A375 (cell line): Measurements from ENCODE around the genes IQCN, CRLF1, CRTC1 and SLC25A42.

GRCh38 chr19:18173006-18173276 lies 672 bp upstream of the IFI30 start:
- RAMPAGE, long total RNA = no peak

DNA sequence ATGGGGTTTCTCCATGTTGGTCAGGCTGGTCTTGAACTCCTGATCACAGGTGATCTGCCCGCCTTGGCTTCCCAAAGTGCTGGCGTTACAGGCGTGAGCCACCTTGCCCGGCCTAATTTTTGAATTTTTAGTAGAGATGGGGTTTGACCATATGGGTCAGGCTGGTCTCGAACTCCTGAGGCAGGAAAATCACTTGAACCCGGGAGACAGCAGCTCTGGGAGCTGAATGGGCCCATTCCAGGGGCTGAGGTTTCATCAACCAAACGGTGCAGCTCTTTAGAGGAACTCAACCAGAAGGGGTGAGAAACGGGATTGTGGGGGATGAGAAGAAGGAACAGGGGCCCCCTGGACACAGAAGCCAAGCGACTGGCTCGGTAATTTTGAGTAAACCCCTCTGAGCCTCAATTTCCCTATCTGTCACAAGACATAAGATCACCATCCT lies 712 bp downstream of the IQCN start:
- RAMPAGE, long total RNA = no peak

GRCh38 chr19:18274325-18275334 lies at the start of gene IQCN:
Gene IQCN (minus strand): TSS chr19:18274452.
- RAMPAGE, long total RNA = no peak

GRCh38 chr19:18280536-18280943 lies 882 bp downstream of the JUND start:
- RAMPAGE, long total RNA = no peak

DNA sequence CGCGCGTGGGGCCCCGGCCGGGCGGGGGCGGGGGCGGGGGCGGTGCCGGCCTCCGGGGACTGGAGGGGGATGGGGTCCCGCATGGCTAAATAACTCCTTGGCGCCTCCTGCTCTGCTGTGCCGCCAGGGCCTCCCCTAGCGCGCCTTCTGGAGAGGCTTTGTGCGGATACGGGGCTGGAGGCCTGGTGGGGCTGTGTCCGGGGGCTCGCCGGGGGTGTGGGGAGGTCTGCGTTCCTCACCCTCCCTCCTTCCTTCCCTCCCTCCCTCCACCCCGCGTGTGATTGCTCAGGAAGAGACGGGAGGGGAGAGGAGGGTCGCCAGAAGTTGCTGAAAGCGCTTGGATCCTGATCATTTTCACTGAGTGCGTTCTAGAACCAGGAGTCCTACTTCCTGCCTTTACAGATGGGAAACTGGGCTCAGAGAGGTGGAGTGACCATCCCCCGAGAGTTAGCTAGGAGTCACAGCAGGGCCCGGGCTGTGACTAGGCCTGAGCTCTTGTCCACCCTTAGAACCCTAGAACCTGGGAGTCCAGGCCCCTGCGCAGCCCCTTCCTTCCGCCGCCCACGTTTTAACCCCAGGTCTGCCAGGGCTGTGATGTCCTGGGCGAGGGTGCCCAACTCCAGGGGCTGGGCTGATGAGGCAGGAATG lies 680 bp upstream of the JUND start:
- RAMPAGE, long total RNA = no peak

- RAMPAGE, long total RNA = no peak
Measured at GRCh38 chr19:18306040-18306662, 16.7 kb downstream of the LSM4 start.

- RAMPAGE, long total RNA = no peak
Measured at GRCh38 chr19:18392400-18393054, 4.9 kb downstream of the LRRC25 start.

- RAMPAGE, long total RNA = no peak
Measured at GRCh38 chr19:18431401-18432439, 6.2 kb downstream of the ISYNA1 start.

- RAMPAGE, long total RNA = no peak
Measured at GRCh38 chr19:18440291-18440859, 2.4 kb upstream of the ISYNA1 start.

- RAMPAGE, long total RNA = no peak
Measured at GRCh38 chr19:18469648-18469940, 31.7 kb upstream of the ISYNA1 start.

- RAMPAGE, long total RNA = no peak
Measured at GRCh38 chr19:18506479-18507533, 15.1 kb downstream of the ELL start.

- RAMPAGE, long total RNA = no peak
Measured at GRCh38 chr19:18606410-18607553, at the start of gene CRLF1. Gene CRLF1 (minus strand): TSS chr19:18606799.

- RAMPAGE, long total RNA = no peak
Measured at GRCh38 chr19:18683158-18684196, at the start of gene CRTC1. Gene CRTC1 (plus strand): TSS chr19:18683680.

GRCh38 chr19:18765073-18765618 lies 26.0 kb downstream of the COMP start:
- RAMPAGE, long total RNA = no peak

DNA sequence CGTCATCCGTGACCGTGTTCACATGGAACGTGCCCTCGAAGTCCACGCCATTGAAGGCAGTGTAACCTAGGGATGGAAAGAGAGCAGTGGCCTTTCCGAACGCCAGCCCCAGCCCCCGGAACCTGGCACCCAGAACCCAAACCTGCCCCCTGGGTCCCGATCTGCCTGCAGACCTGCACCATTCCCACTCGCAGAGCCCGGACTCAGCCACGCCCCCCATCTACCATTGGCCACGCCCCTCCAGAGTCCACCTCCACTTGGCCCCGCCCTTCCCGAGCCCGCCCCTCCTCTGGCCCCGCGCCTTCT lies 6.1 kb downstream of the COMP start:
- RAMPAGE, long total RNA = no peak

GRCh38 chr19:18856817-18857129 lies 25.0 kb downstream of the UPF1 start:
- RAMPAGE, long total RNA = no peak

- RAMPAGE, long total RNA = no peak
Measured at GRCh38 chr19:18862610-18863842, 31.3 kb downstream of the UPF1 start.

GRCh38 chr19:18903236-18903814 lies 7.4 kb upstream of the CERS1 start:
- RAMPAGE, long total RNA = no peak

DNA sequence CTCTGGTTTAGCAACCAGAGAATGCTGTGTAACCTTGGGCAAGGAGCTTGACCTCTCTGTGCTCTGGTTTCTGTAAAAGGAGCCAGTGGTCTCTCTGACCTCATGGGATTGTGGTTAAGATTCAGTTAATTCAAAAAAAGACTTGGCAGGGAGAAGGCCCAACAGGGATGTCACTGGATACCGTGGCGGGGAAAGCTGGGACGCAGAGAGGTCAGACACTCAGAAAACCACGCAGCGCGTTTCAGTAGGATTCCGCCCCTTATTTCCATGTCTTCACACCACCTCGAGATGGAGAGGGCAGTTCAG lies 832 bp upstream of the SLC25A42 start:
- RAMPAGE, long total RNA = no peak

- RAMPAGE, long total RNA = no peak
Measured at GRCh38 chr19:19063315-19064490, at the start of gene SLC25A42. Gene SLC25A42 (plus strand): TSS chr19:19063994.